HT-29 (cell line): ENCODE results near the gene ANK3.

DNA sequence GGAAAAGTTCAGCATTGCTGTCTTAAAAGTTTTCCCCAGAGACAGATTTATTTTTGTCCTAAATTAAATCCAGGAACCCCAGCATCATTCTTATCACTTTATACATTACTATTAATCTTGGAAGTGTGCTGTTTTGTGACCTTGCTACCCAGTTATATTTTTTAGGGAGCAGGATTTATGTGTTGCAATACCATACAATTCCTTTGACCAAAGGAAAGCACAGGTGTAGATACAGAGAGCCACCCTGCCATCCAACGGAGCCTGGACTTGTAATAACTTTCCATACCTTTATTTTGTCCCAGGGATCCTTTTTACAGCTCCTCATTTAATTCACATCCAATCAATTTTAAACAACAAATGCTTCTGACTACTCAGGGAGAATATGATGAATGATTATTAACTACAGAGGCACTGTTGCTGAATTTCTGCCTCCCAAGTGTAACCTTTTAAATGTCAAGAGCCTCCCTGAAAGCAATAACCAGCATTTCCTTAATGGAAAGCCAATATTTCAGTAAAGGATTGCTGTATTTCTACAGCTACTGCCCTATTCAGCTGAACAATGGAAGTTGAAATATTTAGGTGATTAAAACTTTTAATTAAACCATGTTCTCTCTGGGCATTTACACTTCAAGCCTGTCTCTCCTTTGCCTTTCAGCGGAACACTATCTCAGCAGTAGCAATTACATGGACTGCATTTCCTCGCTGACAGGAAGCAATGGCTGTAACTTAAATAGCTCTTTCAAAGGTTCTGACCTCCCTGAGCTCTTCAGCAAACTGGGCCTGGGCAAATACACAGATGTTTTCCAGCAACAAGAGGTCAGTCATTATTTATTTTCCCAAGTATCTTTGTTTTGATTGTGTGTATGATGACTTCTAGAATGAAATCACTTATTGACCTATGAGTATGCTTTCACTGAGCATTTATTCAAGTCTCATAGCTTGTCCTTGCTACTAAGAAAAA is 304.5 kb downstream of the BICC1 start:
- RAMPAGE, long total RNA: no peak

GRCh38 chr10:59709195-59709458 is 523 bp downstream of the SLC16A9 start:
- RAMPAGE, long total RNA: no peak

- RAMPAGE, long total RNA: no peak
Measured at GRCh38 chr10:59744876-59745075, 8.5 kb downstream of the MRLN start.

- RAMPAGE, long total RNA: no peak
Measured at GRCh38 chr10:59965246-59965992, 59.1 kb upstream of the CCDC6 start.

- RAMPAGE, long total RNA: no peak
Measured at GRCh38 chr10:60028487-60028984, 122.2 kb upstream of the CCDC6 start.

DNA sequence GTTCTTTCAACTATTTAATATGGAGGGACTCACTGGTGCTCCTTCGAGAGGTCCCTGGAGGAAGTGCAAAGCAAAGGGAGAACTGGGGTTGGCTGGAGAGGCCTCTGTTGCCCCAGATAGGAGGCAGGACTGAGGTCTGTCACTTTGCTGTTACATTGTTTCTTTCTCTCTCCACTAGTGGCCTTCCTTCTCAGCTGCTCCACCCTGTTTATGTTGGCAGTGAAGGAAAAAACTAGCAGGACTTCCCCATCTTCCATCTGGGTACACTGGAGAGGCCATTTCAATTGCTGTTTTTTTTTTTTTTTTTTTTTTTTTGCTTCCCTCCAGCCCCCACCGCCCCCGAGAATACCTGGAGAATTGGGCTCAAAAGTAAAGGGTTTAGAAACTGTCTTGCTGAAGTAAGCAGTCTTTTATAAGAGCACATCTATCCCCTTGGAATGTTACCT is 234.9 kb upstream of the CCDC6 start:
- RAMPAGE, long total RNA: no peak

DNA sequence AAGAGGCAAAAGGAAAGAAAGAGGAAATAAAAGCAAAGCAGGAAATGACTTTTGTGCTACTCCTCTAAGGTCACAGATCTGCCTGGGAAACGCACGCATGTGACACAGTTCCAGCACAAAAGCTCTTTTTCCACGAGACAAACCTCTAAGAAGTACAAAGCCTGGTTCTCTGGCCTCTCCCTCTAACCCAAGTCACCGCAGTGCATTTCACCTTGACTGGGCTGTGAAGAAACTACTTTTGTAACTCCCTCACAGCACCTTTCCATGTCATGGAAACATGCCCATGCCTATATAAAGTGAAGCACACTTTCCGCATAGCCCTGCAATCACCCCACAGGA is 816 bp downstream of the ANK3 start:
- RAMPAGE, long total RNA: no peak

GRCh38 chr10:60389622-60390127 is at the start of gene ANK3:
ANK3 (minus strand) TSS chr10:60389875.
- RAMPAGE, long total RNA: no peak

DNA sequence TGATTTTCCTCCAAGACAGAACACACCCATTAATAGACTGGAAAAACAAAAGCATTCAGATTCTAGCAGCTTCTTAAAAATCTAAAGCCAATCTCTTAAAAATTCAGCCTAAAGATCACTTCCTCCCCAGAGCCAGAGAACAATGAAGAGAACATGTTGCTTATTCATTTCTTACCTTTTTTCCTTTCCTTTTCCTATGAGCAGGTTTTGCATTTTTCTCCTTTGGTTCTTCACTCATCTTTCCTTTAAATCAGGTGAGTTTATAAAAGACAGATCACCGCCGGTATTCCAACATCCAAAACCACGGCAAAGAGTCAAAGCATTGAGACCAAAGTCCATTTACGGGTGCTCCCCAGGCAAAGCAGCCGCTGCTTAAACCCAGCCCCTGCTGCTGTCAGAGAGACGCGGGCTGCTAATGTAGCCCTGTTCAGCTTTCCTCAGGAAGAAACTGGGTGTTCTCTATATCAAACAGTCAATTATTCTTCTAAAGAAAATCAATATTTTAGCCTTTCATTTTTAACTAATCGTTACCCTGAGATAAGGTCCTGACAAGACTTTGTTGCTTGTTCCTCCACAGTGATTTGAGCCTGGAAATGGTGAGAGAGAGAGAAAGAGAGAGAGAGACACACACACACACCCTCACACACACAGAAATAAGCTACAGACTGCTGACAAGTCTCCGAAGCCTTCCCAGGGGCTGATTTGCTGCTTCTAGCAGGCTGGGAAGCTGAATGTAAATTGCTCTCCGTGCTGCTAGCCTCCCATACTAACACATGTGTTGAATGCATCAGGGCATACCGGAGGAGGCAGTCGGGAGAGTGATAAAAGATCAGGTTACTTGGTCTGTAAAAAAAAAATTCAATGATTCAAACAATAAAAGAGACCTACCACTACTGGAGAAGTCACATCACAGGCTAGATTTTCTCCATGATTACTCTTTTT is 182.9 kb upstream of the ANK3 start:
- RAMPAGE, long total RNA: no peak

GRCh38 chr10:60810748-60811319 is 32.6 kb downstream of the CDK1 start:
- RAMPAGE, long total RNA: no peak

- RAMPAGE, long total RNA: no peak
Measured at GRCh38 chr10:60906325-60906759, 37.6 kb downstream of the RHOBTB1 start.

GRCh38 chr10:60964459-60964759 is 20.4 kb upstream of the RHOBTB1 start:
- RAMPAGE, long total RNA: no peak

DNA sequence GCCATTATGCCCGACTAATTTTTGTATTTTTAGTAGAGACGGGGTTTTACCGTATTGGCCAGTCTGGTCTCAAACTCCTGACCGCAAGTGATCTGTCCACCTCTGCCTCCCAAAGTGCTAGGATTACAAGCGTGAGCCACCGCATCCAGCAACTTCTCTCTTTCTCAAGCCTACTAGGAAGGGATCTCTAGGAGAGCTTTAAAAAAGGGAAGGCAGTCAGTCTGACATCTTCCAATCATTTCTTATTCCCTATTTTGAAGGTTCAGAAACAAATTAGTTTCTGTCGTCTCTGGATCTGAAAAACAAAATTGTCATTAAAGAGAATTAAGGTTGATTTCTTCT is 2.5 kb upstream of the TMEM26 start:
- RAMPAGE, long total RNA: no peak

DNA sequence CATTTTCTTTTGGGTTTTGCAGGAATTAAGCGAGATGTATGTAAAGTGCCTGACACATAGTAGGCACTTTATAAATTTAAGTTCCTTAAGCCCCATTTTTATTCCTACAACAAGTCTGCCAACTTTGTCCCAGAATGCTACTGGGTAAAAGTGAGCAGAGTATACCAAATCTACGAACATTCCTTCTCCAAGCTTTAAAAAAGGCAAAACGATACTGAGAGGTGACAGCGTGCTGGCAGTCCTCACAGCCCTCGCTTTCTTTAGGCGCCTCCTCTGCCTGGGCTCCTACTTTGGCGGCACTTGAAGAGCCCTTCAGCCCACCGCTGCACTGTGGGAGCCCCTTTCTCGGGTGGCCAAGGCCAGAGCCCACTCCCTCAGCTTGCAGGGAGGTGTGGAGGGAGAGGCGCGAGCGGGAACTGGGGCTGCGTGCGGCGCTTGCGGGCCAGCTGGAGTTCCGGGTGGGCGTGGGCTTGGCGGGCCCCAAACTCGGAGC is 34.2 kb upstream of the ARID5B start:
- RAMPAGE, long total RNA: no peak

DNA sequence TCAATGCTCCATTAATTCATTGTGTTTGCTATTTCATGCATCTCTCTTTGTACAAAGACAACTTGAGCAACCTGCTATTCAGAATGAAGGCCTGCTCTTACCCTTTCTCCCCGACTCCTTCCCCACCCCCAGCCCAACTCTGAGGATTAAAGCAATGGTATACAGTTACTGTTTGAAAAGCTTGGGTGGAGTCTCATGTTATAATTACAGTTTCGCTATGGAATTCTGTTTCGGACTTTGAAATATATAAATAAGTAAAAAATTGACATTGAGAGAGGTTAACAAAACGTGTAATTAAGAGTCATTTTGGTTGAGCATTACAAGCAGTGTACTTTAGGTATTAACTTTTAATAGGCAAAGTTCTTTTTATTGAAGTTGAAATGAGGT is 93.0 kb downstream of the ARID5B start:
- RAMPAGE, long total RNA: no peak

GRCh38 chr10:62061109-62061670 is 159.7 kb downstream of the ARID5B start:
- RAMPAGE, long total RNA: no peak

DNA sequence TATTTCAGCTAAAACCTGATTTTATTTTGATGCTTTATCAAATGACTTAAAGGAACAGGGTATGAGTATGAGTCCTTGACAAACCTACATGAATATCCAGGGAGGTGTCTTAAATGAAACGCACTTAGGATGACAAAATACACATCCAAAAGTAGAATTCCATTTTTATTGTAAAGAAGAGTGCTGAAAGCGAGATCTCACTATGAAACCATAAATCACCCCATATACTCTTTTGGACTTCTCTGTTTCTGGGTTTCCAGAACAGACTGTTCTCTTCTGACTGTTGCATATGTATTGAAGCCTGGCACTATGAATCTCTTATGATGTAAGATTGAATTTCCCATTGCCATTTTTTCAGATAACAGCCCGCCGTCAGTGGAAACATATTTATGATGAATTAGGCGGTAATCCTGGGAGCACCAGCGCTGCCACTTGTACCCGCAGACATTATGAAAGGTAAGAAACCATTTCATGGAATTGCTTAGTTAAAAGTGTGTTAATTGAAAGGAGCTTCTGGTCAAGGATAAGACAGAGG is 167.9 kb downstream of the ARID5B start:
- RAMPAGE, long total RNA: no peak

GRCh38 chr10:62236030-62236229 is 32.7 kb downstream of the RTKN2 start:
- RAMPAGE, long total RNA: no peak

GRCh38 chr10:62541592-62542344 is 167.6 kb downstream of the ZNF365 start:
- RAMPAGE, long total RNA: no peak

- RAMPAGE, long total RNA: no peak
Measured at GRCh38 chr10:62631945-62633323, 172.1 kb upstream of the ADO start.